Myometrial cell (primary cell): ENCODE measurements around a stretch of chr3.

- RAMPAGE, long total RNA: no peak
Observed at GRCh38 chr3:153221523-153222244, 59.7 kb downstream of the RAP2B start.

- RAMPAGE, long total RNA: no peak
Observed at GRCh38 chr3:153311918-153312117, 149.8 kb downstream of the RAP2B start.

DNA sequence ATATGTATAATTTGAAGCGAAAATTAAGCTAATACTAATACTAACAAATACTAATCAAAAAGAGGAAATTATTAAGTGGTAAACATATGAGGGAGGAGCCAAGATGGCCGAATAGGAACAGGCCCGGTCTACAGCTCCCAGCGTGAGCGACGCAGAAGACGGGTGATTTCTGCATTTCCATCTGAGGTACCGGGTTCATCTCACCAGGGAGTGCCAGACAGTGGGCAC, 344.2 kb downstream of the RAP2B start:
- RAMPAGE, long total RNA: no peak

DNA sequence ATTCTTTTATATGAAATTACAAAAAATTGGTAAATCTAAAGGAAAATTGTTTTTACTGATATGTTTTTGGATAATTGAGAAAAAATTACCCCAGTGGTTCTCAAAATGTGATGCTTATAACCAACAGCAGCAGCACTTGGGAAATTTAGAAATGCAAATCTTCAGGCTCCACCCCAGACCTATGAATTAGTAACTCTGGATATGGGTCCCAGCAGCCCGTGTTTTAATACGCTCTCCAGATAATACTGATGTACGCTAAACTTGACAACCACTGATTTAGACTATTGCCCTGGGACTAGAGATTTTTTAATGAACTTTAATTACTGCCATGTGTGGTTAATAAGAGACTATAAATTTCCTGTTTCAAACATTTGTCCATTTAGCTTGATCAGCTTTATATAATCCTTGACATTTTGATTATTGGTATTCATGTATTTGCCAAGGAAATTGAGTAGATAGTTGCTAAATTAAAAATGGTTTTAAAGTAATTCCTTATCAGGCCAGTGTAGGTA, 379.8 kb downstream of the RAP2B start:
- RAMPAGE, long total RNA: no peak

- RAMPAGE, long total RNA: no peak
Observed at GRCh38 chr3:153624725-153625001, 462.6 kb downstream of the RAP2B start.

- RAMPAGE, long total RNA: no peak
Observed at GRCh38 chr3:154135389-154136006, 14.3 kb downstream of the ARHGEF26 start.

DNA sequence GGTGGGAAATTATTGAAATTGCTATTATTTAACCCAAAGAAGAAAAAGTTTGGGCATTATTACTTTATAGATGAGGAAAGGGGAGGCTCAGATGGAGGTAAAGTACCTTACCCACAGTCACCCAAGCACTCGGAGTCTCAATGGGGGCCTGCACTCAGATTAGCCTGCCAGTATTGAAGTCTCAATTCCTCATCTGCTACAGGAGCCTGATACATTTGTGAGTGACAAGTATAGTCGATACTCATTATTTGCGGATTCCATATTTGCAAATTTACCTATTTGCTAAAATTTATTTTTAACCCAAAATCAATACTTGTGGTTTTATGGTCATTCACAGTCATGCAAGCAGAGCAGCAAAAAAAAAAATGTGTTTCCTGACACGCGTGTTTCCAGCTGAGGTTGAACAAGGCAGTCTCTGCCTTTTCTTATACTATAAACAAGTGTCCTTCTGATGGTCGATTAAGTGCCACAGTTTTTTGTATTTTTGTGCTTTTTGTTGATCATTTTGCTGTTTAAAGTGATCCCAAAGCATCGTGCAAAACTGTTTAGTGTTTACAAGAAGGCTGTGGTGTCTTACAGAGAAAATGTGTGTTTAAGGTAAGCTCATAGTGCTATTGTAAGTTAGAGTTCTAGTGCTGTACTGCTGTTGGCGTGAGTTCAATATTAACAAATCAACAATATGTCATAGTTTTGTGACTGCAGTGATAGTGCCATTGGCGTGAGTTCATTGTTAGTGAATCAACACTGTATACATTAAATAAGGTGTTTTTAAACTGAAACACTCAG, 48.0 kb downstream of the ARHGEF26 start:
- RAMPAGE, long total RNA: no peak

DNA sequence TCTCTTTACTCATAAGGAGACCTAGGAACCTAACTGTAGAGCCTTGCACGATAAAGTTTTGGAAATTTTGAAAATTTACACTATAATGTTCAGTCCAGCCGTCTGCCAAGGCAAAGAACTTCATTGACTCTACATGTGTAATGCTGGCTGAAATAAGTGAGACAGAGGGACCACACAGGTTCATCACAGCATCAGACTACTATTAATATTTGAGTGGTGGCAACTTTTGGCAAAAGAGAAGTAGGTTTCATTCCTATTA, 15.8 kb upstream of the DHX36 start:
- RAMPAGE, long total RNA: no peak

- RAMPAGE, long total RNA: no peak
Observed at GRCh38 chr3:155511793-155512063, 218.2 kb upstream of the STRIT1 start.

GRCh38 chr3:155512064-155512567, 218.6 kb upstream of the STRIT1 start:
- RAMPAGE, long total RNA: no peak

GRCh38 chr3:155571975-155572374, 172.9 kb downstream of the PLCH1 start:
- RAMPAGE, long total RNA: no peak

- RAMPAGE, long total RNA: no peak
Observed at GRCh38 chr3:155701832-155702557, 42.9 kb downstream of the PLCH1 start.

DNA sequence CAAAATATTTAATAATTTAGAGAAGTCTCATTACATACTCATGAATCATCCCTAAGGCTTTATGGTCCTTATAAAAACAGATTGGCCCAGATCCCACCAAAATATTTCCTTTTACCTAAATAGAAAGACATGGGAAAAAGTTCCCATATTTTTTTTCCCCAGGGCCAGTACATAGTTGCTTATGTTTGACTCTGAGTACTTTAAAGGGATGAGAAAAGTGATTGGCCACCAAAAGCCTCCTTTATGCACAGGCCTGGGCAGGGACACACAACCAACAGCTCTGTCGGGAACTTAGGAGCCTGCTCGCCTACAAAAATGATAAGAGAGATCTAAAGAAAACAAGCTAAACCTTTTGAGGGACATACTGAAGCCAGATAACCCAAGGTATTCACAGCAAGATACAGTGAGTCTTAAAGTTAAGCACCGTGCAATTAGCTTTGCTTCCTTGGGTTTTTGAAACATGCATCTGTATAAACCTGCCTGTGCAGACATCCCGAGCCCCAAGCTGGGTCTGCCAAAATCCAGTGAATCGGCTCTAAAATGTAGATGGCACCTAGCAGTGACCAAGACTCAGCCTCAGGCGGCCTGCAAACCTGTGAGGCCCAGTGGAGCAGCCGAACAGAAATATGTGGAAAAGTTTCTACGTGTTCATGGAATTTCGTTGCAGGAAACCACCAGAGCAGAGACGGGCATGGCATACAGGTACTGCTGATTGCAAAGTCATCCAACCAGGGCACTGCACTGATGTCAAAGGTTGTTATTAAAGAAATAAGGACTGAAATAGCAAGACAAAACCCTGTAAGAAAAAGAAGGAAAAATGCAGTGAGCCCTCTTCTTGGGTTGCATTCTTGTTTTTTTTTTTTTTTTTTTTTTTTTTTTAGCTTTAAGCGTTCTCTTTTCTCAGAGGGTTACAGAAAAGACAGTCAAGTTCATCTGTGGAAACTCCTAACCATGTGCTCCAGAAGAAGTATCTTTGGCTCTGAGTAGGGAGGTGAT, 22.6 kb downstream of the KCNAB1 start:
- RAMPAGE, long total RNA: no peak

- RAMPAGE, long total RNA: no peak
Observed at GRCh38 chr3:156537856-156538491, 16.9 kb downstream of the SSR3 start.

DNA sequence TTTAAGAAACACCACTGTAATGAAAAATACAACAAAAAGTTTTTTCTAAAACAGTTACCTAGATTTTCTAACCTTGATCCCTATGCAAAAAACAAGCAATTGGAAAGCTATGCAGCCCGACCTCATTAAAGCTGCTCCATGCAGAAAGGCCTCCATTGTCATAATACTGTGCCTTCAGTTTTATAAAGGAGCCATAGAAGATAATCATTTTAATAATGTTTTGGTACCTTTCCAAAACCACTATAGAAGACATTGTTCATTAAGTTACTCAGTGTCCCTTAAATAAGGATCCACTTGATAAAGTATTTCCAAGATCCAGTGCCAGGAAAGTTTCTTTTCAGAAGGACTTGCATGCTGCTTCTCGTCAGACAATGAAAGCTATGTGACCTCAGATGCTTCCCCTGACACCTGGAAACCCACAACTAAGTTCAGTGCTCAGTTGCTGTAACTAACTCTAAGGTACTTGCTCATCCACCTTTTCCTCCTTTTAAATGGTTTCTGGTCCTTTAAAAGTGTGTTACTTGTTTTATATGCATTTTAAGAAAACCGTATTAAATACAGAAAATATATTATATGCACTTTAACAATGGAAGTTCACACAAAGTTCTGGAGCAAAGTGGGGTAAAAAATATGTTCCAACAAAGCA, 7.3 kb downstream of the SSR3 start:
- RAMPAGE, long total RNA: no peak

DNA sequence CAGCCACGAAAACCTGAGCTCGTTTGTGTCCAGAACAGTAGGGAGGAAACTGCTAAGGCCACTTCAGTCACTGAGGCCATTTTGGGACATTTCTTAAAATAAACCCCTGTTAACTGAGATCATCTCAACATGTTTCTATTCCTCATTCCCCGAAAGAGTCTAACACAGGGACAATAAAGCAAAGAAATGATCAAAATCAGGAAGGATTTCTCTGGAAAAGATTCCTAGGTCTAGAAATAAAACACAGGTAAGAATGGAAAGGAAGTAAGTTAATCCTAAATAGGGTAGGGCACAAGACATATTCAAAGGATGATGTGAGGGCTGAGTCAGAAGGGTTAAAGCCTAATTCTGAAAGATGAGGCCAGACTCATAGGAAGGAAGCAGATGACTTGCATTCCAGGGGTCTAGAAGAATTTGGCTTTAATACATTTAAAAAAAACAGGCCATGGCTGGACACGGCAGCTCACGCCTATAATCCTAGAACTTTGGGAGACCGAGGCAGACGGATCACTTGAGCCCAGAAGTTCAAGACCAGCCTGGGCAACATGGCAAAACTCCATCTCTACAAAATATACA, 3.3 kb downstream of the SSR3 start:
- RAMPAGE, long total RNA: no peak

DNA sequence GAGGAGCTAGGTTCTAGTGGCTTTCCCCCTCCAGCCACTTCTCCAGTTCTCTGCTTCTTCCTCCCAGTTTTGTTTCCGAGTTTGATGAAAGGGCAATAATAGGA, 1.3 kb downstream of the TIPARP start:
- RAMPAGE, long total RNA: no peak

GRCh38 chr3:156701489-156702019, 27.2 kb downstream of the TIPARP start:
- RAMPAGE, long total RNA: no peak

GRCh38 chr3:156815478-156816048, 10.6 kb upstream of the LEKR1 start:
- RAMPAGE, long total RNA: no peak

DNA sequence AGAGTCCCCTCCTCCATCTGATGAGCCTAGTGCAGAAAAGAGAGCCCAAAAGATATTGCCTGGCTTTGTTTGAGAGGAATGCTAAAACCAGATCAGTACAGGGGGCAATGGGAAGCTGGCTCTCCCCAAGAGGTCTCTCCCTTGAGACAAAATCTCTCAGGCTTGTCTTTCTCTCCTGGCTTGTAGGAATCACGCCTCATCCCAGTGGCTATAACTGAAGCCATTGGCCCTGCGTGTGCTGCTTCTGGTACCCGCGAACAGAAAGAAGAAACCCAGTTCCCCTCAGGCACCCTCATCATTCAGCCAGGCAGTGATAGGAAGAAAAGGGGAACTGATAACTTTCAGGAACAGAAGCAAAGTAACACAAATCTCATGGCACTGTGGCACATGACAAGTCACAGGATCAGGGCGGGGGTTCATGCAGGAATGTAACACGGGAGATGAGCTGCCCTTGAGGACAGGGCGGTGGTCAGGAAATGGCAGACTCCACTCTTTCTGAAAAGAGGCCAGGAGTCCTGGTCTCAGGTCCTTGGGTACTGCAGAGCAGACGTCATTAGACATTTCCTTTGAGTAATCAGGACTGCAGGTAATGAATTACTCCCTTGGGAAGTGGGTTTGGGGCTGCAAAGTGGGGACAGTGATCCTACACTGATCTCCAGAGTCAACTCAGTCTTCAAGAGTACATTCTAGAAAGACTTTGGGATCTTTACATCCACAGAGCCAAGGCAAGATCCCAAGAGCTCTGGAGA, 95.6 kb downstream of the CCNL1 start:
- RAMPAGE, long total RNA: no peak